Mesothelial cell of epicardium (in vitro differentiated cells): Measurements from ENCODE around the genes RBM11 and USP25.

DNA sequence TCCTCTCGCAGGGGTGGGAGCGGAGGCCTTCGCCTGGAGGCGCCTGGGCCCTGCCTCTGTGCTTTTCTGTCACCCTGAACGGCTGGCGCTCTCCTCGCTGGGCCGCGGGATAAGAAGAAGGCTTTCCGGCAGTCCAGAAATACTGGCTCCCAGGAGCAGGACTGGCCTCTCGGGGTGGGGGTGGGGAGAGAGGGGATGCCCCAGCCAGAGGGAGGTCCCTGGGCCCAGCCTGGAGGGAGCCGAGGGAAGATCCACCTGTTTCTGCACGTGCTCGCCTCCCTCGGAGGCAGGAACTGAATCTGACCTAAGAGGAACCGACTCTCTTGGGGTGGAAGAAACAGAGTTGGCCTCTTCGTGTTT is 4394.2 kb upstream of the TPTE start:
- PRO-cap = no peak

DNA sequence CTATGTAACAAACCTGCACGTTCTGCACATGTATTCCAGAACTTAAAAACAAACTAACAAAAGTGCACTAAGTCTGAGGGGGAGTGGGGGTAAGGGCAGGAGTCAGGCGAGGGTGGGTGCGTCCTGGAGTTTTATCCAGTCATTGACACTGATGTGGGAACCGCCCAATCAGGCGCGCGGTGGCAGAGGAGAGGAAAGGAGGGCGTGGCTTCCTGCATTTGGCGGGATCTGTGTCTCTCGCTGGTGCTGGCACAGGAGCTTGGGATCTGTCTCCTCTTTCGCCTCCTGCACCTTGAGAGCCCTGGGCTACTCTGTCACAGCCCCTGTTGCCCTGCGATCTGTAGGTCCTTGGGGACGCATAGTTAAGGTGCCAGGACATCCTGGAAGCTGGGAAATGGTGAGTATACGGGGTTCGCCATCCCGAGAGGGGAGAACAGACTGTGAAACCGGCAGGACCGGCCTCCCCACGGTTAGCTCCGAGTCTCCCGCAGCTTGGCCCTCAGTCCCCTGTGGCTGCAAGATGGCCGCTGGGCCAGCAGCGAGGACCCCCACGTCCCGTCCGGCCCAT is 4203.1 kb upstream of the TPTE start:
- PRO-cap = no peak

DNA sequence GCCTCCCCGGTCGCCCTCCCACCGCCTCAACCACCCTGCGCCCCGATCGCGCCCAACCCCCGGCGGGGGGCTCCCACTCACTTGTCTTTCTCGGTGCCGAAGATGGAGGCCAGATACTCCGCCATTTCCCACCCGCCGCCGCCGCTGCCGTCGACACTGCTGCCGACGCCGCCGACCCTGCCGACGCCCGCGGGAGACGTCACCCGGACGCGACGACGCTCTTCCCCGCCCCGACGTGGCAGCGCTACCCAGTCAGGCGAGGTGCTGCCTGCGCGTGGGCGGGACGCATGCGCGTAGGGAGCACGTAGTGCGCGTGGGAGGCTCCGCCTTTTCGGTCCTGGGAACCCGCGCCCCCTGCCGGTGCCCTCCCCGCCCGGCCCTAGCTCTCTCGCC is 4022.3 kb upstream of the TPTE start:
- PRO-cap = unidirectional peak, minus-strand start at position 198 of the sequence

- PRO-cap = no peak
These were observed 2124.0 kb upstream of the TPTE start for GRCh38 chr21:8397384-8397817.

DNA sequence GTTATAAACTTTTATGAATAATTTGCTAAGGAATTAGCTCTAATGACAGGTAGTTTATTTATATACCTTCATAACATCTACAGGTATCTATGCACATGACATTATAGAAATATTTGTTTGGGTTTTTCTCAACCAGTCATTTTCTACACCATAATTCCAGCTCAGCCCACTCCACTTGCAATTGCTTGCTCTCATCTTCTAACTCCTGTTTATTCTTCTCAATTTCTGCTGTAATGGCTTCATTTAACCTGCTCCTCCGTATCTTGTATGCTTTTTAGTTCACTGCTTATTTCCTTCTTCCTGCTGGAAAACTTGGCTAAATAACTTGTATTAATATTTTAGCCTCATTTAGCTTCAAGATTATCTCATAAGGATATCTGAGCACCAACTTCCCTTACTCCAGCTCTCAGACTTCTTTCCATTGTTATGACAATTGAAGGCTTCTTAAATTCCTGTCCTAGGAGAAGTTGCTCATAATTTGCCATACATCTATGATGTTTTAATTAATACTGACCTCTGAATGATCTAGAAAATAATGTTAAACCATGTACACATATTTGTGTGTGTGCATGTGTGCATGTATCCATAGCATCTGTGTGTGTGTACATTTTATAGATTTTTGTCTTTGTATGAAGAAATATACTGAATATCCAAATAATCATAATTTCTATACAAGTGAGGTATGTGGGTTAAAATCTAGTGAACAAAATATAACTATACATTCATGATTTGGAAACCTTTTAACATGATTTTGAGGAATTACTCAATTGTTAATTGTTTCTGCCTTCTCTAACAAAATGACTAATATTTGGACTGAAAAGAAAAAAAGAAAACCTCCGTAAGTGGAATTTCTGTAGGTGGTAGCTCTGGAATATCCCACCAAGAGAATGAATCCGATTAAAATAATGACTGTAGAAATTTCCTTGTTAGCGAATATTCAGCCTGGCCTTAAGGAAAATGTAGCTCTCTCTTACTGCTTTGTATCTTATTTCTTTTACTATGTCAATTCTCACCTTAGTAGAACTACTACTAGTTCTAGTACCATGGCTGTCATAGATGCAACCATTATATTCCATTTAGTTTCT is 1524.3 kb upstream of the TPTE start:
- PRO-cap = no peak

- PRO-cap = no peak
These were observed 1519.1 kb upstream of the TPTE start for GRCh38 chr21:9002037-9002880.

GRCh38 chr21:14215787-14216608 is at the start of gene RBM11:
TSS of gene RBM11 (plus strand) at chr21:14216157.
- PRO-cap = no peak

DNA sequence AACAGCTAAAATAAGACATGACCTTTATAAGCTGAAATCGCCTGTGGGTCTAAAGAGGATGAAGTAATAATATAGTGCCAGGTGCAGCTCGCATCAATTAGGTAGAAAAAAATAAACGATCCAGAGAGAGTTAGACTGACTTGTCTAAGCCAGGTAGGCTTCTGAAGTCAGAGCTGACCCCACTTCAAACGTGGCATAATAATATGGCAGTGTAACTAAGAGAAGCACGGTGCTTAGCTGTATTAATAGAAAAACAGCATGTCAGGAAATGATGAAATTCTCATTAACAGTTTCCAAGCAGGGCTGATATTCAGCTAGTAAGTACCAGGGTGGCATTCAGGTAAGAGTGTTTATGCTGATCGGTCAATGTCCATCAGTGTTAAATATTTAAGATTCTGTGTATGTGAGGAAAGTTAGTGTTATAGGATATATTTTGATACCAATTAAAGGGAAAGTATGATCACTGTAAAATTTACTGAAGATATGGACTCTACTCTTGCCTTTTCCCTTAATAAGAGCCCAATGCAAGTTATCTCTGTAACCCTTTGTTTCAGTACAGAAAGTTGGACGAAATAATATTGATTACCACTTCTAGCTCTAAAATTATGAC is 145.9 kb upstream of the SAMSN1 start:
- PRO-cap = no peak

GRCh38 chr21:14963280-14963809 is 101.5 kb downstream of the NRIP1 start:
- PRO-cap = no peak

DNA sequence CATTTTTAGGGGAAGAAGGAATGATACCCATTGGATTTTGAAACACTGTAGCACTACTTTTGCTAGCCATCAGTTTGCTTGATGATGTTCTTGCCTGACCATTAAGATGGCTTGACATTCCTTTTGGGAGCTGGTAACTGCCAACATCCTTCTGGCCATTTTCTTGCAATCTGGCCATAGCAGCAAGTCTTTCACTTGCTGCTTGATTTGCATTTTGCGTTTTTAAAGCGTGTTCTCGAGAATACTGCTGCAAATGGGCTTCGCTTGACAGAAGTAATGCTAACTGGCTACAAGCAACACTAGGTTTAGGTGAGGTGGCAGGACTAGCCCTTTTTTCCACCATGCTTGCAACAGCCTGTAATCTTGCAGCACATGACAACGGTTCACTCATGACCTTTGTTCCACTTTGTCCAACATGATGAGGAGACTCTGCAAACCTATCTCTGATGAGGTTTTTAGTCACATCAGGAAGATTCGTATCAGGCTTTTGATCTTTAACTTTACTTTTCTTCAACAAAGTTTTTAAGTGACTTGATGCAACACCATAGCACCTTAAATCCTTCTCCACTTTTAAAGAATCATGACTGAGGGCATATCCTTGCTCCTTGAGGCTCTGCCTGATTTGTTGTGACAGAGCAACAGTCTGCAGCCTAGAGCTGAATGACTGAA is 97.6 kb downstream of the NRIP1 start:
- PRO-cap = no peak

DNA sequence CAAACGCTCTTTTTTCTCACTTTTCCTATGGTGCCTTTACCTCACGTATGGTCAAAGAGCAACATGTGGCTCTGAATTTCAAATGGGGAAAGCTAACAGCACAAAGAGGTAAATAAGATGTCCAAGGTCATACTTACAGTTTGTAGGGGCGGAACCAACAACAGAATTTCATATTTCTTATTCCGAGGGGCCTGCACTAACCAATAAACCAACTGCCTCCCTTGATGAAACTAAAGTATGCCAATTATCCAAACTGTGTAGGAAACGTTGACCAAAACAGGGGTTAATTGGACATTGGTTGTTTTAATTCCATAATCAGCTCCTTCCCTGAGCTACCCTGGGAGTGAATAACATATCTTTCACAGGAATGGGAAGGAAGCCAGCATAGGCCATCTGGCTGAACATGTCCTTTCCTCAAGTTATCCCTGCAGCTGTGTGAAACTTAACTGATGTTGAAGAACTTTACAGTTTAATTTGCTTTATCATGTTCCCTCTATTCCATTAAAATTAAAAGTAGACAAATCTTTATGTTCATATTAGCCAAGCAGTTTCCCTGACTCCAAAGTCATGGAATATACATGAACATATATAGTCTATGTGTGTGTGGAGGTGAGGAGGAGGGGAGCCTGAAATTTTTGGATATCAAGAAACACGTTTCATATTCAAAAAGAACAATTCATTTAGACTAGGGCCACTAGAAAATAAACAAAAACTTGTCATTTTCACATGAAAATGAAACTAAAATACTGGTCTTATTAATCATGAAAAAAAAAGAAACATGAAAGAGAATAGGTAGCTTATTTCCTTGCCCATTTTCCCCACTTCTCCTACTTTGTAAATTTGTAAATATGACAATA is 75.4 kb downstream of the NRIP1 start:
- PRO-cap = no peak

DNA sequence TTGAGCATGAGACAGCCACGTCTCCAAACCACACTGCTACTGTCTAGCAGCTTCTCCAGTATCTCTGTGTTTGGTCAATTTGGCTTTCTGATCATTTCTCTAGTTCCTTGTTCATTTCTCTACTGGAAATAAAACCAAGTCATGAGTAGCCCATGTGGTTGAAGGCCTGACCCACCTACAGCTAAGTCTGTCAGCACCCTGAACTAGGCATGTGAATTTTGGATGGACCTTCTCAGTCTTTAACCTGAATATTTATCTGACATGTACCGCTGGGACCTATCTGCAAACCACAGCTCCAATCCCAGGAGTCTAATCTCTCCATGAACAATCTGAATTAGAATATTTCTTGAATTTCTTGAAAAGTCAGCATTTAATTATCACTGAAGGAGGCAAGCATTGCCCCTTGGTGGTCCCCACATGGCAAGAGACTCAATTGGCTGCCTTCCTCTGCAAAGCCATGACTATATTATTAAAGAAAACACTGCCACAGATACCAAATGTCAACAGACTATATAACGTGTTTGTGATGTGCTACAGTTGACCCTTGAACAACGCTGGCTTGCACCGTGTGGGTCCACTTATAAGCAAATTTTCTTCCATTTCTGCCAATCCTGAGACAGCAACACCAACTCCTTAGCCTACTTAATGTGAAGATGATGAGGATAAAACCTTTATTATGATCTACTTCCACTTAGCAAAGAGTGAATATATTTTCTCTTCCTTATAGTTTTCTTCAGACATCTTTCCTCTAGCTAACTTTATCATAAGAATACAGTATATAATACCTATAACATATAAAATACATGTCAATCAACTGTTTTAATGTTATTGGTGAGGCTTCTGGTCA is 66.6 kb downstream of the NRIP1 start:
- PRO-cap = no peak

DNA sequence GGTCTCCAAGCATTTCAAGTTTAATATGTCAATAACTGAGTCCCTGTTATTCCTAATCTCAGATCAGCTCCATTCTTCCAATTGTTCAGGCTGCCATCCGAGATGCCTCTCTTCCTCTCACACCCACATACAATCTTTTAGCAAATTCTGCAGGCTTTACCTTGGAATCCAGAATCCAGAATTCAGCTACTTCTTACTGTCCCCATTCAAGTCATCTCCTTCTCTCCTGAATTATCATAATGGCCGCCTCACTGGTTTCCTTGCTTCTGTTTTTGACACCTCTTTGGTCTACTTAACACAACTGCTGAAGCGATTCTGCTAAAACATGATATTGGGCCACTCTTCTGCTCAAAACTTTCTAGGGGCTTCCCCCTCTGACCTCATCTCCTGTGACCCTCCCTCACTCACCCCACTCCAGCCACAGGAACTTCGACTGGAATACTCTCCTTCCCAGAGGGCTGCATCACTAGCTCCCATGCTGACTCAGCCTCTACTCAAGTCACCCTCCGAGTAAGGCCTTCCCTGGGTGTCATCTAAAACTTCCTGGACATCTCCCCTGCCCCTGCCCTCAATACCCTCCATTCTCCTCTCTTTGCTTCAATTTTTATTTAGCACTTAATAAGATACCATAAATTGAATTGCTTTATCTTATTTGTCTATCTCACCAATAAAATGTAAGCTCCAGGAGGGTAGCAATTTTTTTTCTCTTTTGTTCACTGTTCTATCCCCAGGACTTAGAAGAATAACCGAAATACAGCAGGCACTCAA is 35.7 kb downstream of the NRIP1 start:
- PRO-cap = no peak

- PRO-cap = no peak
These were observed 868 bp upstream of the NRIP1 start for GRCh38 chr21:15065531-15066205.

GRCh38 chr21:15134752-15135279 is 70.0 kb upstream of the NRIP1 start:
- PRO-cap = no peak

DNA sequence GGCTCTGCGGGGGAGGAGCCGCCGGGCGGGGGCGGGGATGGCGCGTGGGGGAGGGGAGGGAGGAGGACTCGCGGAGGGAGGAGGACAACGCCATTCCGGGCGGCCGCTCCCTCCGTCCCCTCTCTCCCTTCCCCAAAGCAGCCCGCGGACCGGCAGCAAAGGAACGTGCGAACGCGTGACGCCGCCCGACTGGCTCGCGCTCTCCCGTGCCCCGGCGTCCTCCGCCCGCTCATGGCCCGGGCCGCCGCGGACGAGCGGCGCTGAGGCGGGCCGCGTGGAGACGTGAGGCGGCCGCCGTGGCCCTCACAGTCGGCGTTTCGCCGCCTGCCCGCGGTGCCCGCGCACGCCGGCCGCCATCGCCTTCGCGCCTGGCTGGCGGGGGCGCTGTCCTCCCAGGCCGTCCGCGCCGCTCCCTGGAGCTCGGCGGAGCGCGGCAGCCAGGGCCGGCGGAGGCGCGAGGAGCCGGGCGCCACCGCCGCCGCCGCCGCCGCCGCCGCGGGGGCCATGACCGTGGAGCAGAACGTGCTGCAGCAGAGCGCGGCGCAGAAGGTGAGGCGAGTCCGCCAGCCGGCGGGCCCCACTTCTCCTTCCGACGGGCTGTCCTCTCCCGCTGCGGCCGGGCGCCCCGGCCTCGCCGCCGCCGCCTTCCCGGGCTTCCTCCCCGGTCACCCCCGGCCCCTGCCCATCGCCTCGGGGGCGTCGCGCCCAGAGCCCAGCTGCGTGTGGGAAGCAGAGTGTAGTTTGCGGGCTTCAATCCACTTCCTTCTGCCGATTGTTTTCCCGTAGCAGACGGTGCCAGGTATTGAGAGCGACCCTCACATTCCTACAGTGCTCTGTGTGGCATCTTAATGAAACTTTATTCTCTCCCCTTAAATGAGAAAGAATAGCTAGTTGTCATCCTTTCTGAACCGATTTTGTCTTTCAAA is at the start of gene USP25:
Gene USP25, plus strand, starts transcription at position 93 of the 926 bp plus-strand sequence.
- PRO-cap = unidirectional peak, minus-strand start at position 727 of the sequence; bidirectional peak, plus-strand start at position 786 of the sequence, minus-strand start at position 727 of the sequence

- PRO-cap = no peak
These were observed 355.1 kb downstream of the USP25 start for GRCh38 chr21:16084790-16085440.

- PRO-cap = no peak
These were observed 465.1 kb downstream of the USP25 start for GRCh38 chr21:16194814-16195324.

GRCh38 chr21:16198529-16199009 is 468.8 kb downstream of the USP25 start:
- PRO-cap = no peak

DNA sequence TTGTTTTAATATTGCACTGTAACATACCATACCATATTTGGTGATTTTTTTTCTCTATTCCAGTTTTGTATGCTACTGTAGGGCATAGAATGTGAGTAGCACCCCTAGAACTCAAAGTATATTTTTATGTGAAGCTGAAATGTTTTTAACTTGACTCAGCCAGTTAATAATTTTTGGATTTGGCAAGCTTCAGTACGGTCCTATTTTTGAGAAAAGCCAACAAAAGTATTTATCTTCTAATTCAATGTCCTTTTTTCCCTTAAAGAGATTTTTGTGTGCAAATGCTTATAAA is 593.8 kb downstream of the USP25 start:
- PRO-cap = no peak